Thoracic aorta (tissue), 1 donor: ENCODE data around the genes ADAM23, DYTN, CCNYL1, CRYGD and CRYGC.

GRCh38 chr2:206443151-206444325, at the start of gene ADAM23:
ADAM23 (plus strand) TSS chr2:206443532.
- RAMPAGE, long total RNA: no peak

- RAMPAGE, long total RNA: no peak
Measured at GRCh38 chr2:206718139-206718558, at the start of gene DYTN. DYTN (minus strand) TSS chr2:206718396.

DNA sequence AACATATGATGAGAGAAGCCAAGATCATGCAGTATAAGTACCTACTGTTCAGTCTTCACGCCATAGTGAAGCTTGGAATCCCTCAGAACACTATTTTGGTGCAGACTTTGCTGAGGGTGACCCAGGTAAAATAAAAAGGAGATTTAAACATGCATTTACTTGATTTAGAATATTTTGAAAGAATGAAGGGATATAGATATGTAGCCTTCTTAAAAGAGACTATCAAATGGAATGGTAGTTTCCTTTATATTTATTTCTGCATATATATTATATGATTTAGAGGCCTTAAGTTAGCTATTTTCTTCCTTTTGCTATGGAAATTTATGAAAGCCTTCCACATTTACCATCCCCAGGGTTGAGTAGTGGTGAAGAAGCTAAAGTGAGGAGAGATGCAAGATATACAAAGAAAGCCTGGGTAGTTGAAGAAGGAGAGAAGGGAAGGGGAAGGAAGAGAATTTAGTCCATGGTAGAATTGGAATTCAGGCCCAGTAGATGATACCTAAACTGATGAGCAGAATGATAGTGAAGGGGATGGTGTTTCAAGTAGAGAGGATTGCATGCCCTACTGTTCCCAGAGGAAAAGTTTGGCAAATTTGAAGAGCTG, 2.0 kb downstream of the FASTKD2 start:
- RAMPAGE, long total RNA: no peak

GRCh38 chr2:206799063-206799503, 33.7 kb downstream of the FASTKD2 start:
- RAMPAGE, long total RNA: no peak

GRCh38 chr2:207074149-207075155, 91.3 kb downstream of the KLF7 start:
- RAMPAGE, long total RNA: no peak

GRCh38 chr2:207079096-207080102, 86.3 kb downstream of the KLF7 start:
- RAMPAGE, long total RNA: no peak

DNA sequence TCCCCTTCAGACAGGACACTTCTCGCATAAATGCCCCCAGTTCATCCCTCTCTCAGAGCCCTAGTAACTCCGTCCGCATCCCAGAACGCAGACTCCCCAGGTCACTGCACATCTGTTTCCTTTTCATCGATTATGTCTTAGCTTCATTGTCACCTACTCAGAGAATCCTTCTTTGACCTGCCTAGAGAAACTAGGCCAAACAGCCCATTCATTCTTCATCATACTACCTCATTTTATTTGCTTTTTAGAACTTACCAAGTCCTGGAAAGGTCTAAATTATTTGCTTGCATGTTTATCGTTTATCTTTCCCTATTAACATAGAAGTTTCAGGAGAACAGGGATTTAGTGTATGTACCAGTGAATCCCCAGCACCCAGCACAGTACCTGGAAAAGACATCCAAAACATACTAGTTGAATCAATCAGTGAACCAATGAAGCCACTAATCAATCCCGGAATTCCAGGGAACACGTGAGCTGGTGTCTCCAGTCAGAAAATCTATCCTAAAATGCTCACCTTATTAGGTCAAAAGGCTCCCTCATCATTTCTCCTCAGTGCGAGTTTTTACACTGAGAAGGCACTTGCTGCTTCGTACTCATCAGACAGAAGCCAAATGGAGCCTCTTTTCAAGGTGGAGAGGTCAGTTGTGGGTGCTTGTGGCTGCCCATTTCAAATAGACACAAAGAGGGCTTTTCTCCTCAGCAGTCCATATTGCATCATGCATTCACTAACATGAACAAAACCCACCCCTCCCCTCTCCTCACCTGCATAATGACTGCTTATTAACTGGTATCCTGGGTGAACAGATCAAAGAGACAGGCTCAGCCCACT, 29.2 kb downstream of the KLF7 start:
- RAMPAGE, long total RNA: no peak

- RAMPAGE, long total RNA: no peak
Measured at GRCh38 chr2:207141563-207141859, 24.2 kb downstream of the KLF7 start.

DNA sequence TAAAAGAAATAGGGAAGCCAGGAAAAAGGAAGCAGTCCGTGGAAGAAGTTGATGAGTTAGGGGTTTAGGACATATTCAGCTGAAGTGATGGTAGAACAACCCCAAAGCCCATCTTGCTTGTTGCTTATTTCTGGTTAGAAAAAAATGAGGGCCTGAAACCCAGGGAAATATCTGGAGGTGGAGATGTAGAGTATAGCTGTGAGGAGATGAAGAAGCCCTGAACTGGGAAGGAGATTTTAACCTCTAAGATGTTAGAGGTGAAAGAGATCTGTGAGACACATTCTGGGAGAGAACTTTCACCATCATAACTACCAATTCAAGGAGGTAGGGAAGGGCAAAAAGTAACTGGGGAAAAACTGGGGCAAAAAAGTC, 7.9 kb downstream of the KLF7 start:
- RAMPAGE, long total RNA: no peak

DNA sequence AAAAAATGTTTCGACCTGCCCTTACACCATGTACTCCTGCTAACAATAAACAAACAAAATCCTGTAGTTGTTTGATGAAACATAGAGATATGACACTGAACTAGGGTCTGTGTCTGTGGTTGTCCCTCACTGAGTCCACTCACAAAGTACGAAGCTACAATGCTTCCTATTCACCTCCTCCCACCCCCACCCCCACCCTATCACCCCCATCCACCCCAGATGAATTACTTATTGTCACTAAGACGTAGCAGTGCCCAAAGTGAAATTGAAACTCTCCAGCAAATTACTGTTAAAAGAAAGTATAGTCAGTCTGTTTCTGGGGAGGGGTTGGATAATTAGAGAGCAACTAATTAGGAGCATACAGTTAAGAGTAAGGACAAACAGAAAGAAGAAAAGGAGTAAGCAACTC, 171.4 kb upstream of the KLF7 start:
- RAMPAGE, long total RNA: no peak

- RAMPAGE, long total RNA: no peak
Measured at GRCh38 chr2:207505741-207505996, 24.1 kb upstream of the CREB1 start.

DNA sequence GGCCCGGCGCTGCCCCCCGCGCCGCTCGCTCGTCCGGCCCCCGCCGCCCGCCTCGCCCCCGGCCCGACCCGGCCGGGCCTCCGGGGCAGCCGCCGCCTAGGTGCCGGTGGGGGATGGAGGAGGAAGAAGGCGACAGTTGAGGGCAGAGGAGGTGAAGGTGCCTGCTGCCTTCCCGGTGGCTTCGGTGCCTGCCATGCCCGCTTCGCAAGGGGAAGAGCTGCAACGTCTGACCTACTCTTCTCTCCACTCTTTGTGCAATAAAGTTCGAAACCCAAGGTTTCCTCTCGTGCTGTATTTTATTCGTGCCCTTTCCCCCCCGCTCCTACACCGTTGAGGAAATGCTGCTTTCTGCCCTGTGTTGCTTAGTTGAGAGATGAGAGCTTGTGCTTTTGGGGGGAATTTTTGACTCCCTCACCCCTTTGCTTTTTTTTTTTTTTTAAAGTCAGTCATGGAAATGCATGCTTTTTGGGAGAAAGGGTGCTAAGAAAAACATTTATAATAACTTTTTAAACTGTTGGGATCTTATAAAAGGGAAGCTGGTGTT, 858 bp downstream of the CREB1 start:
- RAMPAGE, long total RNA: no peak

DNA sequence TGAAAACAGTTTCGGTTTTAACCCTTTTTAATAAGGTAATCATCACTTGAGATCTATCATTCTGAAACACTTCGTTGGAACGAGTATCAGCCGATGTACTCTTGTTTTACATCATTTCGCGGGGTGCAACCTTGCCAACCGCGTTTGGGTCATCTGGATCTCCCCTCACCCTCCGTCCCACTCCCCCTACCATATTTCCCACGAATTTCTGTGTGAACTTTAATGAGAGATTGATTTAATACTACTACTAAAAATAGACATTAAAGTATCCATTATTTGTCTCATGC, 1.3 kb downstream of the CREB1 start:
- RAMPAGE, long total RNA: no peak

- RAMPAGE, long total RNA: no peak
Measured at GRCh38 chr2:207625632-207626374, 609 bp upstream of the METTL21A start.

GRCh38 chr2:207711424-207712708, at the start of gene CCNYL1:
CCNYL1 (plus strand) TSS chr2:207711640.
- RAMPAGE, long total RNA: no peak

DNA sequence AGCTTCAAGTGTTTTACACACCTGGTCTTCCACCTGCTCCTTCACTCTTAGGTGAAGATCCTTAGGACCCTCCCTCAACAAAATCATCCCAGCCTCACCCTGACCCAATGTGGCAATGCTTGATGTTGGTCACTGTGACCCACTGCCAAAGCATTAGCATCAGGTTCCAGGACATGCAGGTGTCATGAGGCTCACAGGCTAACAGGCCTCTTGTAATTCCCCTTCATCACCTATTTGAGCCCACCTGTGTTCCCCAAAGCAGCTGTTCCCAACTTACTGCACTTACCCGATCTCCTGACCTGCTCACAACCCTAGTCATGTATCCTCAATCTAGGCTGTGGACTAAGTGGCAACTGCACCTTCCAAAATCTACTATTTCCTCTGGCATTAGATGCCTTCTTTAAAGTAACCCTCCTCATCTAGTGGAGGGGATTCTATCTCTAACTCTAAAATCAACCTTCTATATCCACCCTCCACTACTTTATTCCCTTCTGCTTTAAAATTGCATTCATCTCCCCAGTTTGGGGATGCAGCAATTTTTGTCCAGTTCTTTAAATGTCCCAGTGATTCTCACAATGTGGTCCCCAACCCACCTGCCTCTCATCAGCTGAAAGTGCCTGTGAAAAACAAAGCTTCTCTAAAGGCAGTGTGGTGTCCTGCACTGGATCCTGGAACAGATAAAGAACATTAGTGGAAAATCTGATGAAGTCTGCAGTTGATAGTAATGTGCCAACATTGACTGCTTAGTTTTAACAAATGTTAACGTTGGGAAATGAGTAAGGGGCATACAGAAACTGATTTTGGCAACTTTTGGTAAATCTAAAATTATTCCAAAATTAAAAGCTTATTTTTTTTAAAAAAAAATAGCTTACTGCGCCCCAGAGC, 9.5 kb downstream of the FZD5 start:
- RAMPAGE, long total RNA: no peak

DNA sequence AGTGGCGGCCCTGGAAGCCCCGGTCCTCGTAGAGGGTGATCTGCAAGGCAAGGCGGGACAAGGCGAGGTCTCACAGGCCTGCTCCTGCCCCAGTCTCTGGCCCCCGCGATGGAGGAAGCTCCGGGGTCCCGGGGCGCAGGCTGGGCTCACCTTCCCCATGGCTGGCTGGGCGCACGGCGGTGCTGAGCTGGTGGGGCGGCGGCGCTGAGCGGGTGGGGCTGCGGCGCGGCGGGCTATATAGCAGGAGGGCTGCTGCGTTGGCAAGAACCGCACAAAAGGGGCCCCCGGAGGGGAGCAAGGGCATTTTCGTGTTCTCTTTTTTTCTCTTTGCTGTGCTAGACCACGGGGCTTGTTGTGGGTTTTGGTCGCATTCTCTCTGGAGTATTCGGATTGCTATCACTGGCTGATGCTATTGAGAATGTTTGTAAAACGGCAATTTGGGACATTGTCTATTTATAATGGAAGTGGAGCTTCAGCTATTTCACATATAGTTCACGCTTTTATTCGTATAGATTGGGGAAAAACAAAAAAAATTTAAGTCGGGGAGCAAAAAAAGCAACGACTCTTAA, at the start of gene CRYGD:
CRYGD (minus strand) TSS at position 210 of the 569 bp plus-strand sequence.
- RAMPAGE, long total RNA: no peak

DNA sequence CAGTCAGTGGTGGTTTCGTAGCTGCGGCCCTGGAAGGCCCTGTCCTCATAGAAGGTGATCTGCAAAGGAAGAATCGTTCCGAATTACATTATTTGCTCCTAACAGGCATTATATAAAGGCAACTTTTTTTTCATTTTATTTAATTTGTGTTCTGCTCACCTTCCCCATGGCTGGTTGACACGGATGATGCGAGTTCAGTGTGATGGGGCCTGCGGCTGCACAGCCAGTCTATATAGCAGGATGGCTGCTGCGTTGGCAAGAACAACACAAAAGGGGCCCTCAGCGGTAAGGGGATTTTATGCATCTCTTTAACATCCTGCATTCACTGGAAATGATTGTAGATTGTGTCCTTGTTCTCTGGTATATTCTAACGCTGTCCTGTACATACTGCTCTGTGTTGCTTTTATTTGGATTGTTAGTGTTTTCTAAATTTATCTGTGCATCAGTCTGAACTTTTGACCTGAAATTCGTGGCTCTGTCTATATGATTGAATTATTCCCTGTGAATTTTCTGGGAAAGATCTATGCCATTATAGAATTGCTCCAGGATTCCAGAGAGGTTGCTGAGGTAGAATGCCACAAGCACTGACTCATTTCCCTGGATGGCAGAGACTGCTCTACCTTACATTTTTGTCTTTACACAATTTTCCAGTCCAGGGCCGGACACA, at the start of gene CRYGC:
CRYGC (minus strand) TSS at position 204 of the 667 bp plus-strand sequence.
- RAMPAGE, long total RNA: no peak

- RAMPAGE, long total RNA: no peak
Measured at GRCh38 chr2:208267546-208268045, 1.5 kb downstream of the PIKFYVE start.

- RAMPAGE, long total RNA: no peak
Measured at GRCh38 chr2:208311443-208311721, 45.3 kb downstream of the PIKFYVE start.